ENCODE results near the genes ALX3, KCNC4 and DENND2D.

DNA sequence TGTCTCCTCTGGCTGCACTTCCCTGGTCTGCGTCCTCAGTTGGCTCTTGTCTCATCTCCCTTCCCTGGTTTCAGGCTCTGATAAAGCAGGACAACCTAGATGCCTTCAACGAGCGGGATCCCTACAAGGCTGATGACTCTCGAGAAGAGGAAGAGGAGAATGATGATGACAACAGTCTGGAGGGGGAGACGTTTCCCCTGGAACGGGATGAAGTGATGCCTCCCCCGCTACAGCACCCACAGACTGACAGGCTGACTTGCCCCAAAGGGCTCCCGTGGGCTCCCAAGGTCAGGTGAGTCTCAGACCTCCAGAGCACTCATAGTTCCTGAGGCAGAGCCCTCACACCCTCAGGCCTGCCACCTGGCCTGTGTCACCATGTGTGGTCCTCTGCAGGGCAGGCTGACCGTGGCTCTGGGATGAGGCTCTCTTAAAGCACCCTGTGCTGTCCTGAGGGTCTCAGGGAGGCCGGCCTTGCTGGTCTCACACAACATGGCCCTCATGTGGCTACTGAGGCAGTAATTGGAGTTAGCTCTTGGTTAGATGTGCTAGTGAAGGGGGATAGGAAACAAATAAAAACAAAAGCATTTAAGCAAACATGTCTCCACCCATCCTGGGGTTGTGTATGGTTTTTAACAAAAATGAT is 9.3 kb downstream of the STRIP1 start:
- RRBS = no CpG with 5 or more reads among the region's 10 CpGs

GRCh38 chr1:110044720-110045129 is 10.3 kb downstream of the STRIP1 start:
- RRBS = no CpG with 5 or more reads among the region's 6 CpGs

GRCh38 chr1:110070439-110071076 is at the start of gene ALX3:
TSS of gene ALX3 (minus strand) at chr1:110070672.
- RRBS = 6% methylated on average over 33 of the region's 57 CpGs

DNA sequence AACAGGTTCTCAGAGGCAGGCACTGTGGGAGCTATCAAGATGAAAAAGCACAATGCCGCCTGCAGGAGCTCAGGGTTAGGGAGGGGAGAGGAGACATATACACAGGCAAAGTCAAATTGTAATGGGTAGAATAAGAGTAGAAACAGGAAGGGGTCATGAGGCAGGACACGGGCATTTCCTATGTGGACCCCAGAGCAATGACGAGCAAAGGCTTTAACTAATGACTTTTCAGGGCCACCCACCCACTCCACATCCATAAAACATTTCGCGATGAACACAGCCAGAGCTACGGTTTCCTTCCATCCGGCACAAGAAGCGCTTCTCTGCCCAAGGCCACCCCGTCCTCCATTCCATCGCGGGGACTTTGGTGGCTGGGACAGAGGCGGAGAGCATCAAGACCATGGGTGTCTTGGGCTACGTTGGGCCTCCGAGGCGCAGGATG is 724 bp upstream of the KCNC4 start:
- RRBS = no CpG with 5 or more reads among the region's 15 CpGs

- RRBS = under 1% methylated on average over 62 of the region's 103 CpGs
Observed at GRCh38 chr1:110209811-110210665, at the start of gene KCNC4. TSS of gene KCNC4 (plus strand) at chr1:110210314.

- RRBS = no CpG with 5 or more reads among the region's 4 CpGs
Observed at GRCh38 chr1:110311866-110312268, 27.3 kb upstream of the RBM15 start.

DNA sequence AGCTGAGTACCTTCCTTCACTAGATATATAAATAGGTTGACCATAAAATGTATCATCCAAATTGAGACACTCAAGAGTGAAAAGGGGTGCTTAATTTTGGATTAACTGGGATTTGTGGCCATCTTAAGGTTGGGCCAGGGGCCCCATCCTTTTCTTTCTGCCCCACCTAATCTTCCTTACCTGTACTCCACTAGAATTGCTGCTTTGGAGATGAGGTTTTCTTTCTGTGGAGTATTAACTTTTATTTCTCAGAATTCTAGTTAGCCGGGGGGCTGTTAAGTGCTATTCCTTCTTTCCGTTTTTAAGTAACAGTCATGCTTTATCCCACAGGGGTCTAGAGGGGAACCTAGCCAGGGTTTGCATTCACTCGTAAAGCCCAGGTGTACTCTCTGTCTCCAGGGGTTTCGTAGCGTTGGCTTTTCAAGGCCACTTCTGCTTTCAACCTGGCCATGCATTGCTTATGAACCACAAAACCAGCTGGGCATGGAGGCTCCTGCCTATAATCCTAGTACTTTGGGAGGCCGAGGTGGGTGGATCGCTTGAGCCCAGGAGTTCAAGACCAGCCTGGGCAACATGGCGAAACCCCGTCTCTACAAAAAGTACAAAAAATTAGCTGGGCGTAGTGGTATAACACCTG is 6.5 kb downstream of the SLC16A4 start:
- RRBS = no CpG with 5 or more reads among the region's 10 CpGs

GRCh38 chr1:110421053-110421503 is 13.6 kb upstream of the LAMTOR5 start:
- RRBS = no CpG with 5 or more reads among the region's 2 CpGs

- RRBS = no CpG with 5 or more reads among the region's 38 CpGs
Observed at GRCh38 chr1:110555224-110555717, 36.3 kb upstream of the KCNA10 start.

DNA sequence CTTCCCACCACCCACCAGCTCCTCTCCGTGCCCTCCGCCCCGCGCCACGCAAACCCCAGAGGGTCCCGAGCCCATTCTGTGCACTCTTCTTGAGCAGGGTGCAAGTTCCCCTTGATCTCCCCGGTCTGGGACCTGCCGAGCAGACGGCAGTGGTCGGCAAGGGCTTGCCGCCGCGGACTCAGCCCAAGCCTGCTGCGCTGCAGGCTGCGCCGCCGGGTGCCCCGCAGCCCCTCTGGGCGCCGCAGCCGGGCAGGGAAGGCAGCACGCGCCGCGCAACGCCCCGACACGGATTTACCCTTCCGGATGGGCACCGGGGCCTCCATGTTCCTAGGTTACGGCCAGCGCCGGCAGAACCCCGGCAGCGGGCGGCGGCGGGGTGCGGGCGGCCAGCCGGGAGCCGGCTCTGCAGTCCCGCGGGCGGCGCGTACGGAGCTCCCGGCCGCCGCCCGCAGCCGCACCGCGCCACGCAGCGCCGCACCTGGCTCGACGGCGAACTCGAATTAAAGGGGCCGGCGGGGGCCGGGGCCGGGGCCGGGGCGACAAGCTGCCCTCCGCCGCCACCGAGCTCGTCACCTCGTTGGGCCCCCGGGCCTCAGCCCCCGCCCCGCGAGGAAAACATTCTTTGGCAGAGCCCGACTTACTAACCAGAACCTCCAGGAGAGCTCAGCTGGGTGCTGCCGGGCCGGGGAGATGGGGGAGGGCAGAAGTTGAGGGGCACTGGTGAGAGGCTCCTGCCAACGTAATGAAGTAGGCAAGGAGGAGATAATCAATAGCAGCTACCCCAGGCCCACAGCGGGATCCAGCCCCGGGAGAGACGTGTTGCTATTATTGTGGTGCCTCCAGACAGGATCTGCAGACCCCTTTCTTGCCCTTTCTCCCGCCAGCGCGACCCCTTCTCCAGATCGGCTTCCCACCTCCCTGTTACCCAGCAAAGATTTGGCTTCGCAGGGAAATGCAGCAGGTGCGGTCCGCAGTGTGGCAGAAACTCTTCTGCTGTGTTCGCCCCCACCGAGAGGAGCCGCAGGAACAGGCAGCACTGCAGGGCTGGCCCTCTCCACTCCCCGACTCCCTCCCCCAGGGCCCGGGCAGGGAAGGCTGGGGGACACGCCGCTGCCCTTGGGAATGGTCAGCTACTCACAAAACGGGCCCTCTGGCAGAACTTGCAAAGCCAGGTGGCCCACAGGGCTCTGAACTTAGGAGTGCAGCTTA is 1.2 kb upstream of the KCNA2 start:
- RRBS = 2% methylated on average over 57 of the region's 99 CpGs

DNA sequence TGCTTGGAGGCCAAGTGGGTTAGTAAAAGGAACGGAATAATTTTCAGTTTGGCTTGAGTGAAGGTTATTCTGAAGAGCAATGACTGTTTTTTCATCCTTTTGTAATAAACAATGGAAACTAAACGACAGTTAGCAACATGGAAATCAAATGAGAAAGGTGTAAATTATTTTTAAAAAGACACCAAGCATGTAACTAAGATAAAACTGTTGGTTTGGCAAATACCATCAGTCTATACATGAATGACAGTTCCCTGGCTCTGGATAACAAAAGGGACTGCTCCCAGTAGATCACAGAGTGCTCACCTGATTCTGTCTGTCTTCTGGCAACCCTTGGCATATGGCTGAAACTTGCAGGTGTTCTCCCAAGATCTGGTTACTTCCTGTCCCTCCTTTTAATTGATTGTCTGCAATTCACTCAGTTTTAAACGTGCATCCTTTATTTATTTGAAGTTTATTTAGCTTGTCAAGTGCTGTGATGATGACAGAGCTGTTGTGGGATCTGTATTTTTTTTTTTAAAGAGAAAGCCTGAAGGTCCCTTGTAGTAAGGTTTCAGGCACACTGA is 3.5 kb downstream of the KCNA3 start:
- RRBS = no CpG with 5 or more reads among the region's 3 CpGs

- RRBS = 90% methylated on average over 3 of the region's 32 CpGs
Observed at GRCh38 chr1:110672595-110673641, 1.8 kb downstream of the KCNA3 start.

GRCh38 chr1:110673679-110674627 is 787 bp downstream of the KCNA3 start:
- RRBS = 20% methylated on average over 31 of the region's 93 CpGs

DNA sequence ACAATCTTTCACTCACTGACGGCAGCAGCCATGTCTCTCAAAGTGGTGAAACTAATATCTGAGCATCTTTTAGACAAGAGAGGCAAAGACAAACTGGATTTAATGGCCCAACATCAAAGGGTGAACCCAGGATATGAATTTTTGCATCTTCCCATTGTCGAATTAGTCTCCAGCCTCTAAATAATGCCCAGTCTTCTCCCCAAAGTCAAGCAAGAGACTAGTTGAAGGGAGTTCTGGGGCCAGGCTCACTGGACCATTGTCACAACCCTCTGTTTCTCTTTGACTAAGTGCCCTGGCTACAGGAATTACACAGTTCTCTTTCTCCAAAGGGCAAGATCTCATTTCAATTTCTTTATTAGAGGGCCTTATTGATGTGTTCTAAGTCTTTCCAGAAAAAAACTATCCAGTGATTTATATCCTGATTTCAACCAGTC is 26.4 kb downstream of the CD53 start:
- RRBS = no CpG with 5 or more reads among the region's 2 CpGs

- RRBS = no CpG with 5 or more reads among the region's 4 CpGs
Observed at GRCh38 chr1:110906201-110906786, 33.3 kb downstream of the CD53 start.

DNA sequence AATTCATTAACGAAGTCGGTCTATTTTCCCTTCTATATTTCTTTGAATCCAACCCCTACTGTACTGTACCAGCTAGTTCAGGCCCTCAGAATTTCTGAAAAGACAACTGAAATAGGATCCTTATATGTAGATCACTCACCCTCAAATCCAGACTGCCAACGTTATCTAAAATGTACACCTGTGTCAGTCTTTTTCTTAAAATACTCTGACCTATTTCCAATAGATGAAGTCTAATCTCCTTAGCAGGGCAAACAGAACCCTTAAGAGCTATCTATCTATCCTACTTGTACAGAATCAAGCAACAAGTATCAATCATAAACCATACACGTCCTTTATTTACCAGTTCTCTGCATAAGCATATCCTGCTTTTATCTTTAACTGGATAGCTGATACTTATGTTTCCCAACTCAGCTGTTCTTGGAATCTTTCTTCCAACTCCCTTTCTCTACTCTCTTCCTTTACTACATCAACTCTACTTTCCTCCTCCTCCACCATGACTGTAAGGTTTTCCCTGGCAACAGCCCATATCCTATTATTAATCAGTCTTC is 2.9 kb downstream of the LRIF1 start:
- RRBS = no CpG with 5 or more reads among the region's 4 CpGs

DNA sequence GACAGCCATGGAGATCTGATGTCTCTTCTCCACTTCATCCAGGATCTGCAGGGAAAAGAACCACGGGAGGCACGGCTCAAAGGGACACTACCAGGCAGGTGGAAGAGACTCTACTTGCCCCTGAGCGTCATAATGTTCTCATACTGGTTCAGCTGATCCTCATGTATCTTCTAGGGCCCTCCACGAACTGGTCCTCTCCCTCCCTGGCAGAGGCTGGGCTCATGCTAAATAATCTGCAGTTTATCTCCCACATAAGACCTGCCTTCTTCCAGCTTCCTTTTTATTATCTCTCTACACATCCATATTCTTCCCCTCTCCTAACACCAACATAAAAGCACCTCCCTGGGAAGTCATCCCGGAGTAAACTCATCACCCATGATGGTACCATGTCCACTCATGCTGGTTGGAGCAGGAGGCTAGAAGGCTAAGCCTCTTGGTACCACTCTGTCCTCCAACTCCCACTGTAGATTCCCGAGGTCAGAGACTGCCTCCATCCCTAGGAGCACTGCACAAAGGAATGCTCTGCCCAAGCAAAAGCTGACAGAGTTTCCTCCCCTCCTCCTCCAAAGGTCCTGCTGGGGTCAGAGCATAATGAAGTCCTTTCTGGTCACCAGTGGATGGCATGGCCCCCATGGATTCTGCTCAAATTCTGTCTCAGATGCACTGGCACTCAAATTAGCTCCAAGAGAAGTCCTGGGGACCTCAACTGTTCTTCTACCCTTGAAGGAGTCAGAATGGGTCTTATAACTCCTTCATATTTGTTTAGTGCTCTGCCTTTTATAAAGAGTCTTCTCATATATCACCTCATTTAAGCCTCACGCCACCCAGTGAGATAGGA is 4.2 kb downstream of the DENND2D start:
- RRBS = no CpG with 5 or more reads among the region's 7 CpGs

DNA sequence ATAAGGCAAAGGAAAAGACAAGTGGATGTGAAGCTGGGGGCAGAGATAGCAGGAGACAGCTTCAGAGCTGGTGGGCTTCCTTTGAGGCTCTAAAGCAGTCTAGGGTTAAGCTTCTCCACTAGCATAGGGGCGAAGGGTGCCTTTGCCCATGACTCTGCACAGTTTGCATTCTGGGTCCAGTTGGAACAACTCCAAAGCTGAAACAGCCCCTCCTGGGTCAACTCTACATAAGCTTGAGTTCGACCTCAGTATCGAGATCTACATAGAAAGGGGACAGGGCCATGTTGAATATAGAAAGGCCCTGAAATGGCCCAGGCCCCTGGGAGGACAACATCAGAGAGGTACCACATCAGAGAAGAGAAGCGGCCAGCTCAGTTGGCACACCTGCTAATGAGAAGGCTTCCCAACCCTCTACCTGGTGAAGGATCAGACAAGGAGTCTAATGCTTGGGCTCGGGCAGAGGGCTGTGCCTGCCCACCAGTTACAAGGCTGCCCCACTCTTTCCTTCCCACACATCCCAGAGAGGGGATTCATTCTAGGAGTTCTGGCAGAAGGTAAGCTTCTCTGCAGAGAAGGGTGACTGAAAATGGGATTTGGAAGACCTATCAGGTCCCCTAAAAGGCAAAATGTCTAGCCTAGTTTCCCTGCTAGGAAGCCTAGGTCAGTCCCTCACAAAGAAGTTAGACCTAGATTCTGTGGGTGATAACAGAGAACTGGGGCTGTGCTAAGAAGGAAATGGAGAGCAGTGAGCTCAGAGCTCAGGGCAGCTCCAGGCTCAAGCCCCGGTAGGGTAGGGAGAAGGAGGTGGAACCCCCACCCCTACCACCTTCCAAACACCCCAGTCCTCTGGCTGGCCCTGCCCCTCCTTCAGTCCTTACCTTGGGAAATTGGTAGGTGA is 1.5 kb downstream of the DENND2D start:
- RRBS = no CpG with 5 or more reads among the region's 6 CpGs

DNA sequence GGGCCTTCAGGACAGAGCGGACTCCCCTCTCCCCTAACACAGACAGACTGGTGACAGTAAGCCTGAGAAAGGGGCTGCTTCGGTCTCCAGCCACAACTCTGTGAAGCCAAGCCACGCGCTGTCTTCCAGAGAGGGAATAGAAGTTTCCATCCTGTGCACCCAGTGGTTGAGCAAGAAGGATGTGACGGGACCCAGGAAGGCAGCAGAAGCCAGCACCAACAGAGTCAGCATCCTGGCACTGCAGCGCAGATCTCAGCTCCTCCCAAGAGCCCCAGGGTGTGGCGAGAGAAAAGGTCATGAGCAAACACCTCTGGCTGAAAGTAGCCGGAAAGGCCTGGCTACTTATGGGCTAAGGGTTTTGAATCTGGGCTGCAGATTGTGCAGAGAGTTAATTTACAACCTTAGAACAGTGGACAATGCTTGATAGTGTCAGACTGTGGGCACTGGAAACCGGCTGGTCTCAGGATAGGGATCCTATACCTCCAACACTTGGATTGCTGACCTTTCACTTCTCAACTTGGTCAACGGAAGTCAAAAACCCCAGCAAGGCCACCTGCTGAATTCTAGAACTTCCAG is at the start of gene DENND2D:
DENND2D (minus strand) TSS at position 183 of the 576 bp plus-strand sequence.
- RRBS = no CpG with 5 or more reads among the region's 10 CpGs